Metastatic Lung Carcinoma in the Adrenal Gland (tissue), 1 donor: Measurements from ENCODE around the gene ZBED3.

DNA sequence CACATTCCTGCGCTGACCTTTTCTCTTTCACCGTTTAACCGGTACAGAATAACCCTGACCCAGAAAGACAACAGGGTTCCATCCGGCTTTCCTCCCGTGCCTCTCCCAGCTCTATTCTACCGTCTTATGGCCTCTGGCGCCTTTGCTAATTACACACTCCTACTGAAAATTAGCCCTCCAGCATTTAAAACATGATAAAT, 729 bp upstream of the FAM169A start:
- PRO-cap = no peak

DNA sequence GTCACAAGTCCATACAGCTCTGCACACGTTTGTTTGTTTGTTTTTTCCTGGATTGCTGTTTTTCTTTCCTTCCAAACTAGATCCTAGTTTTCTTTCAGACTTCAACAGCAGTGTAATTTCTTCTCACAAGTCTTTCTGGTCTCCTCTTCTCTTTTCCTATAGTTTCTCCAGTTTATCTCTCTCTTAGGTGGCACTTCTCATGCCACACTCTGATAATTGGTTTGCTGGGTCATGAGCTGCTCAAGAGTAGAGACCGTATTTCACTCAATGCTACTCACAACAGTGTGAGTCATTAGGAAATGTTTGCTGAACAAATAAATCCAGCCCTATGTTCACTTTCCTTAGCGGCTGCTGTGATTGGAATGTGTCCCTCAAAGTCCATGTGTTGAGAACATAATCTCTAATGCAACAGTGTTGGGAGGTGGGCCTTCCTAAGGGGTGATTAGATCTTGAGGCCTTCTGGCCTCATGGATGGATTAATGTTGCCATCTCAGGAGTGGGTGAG, 50.5 kb upstream of the FAM169A start:
- PRO-cap = no peak

- PRO-cap = no peak
Observed at GRCh38 chr5:74966614-74967250, 85.6 kb downstream of the GCNT4 start.

DNA sequence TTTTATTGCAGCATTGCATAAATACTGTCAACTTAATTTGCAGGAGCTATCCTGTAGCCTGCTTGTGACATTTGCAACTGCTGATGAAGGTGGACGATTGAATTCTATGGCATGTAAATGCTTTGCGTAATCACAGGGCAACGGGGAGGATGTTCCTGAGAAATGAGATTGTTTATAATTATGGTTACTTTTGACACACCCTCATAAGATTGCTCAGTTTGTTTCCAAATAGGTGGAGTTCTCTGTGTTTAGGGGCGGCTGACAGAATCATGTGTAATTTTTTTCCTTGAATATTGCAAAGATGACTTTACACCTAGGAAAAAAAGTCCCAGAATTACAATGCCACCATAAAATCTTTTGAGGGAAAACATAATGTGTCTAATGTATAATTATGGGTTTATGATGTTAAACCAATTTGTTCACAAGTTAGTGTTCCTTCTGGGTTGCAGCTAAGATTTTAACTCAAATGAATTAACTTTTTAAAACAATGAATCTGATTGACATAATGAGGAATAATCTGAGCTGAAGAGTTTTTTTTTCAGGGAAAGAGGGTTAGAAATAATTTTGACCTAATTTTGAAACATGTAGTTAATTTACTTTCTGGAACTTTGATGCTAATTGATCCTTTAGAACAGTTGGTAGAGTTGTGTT, 2.7 kb downstream of the HMGCR start:
- PRO-cap = no peak

- PRO-cap = no peak
Observed at GRCh38 chr5:75364773-75365994, 28.2 kb downstream of the HMGCR start.

- PRO-cap = no peak
Observed at GRCh38 chr5:75648680-75649223, 37.5 kb downstream of the ANKDD1B start.

- PRO-cap = no peak
Observed at GRCh38 chr5:75695967-75696270, 21.3 kb downstream of the POC5 start.

GRCh38 chr5:76325694-76326407, 77.2 kb upstream of the IQGAP2 start:
- PRO-cap = no peak

- PRO-cap = no peak
Observed at GRCh38 chr5:76337929-76338618, 65.0 kb upstream of the IQGAP2 start.

GRCh38 chr5:76341800-76342492, 61.1 kb upstream of the IQGAP2 start:
- PRO-cap = no peak

GRCh38 chr5:76388282-76388699, 14.8 kb upstream of the IQGAP2 start:
- PRO-cap = no peak

GRCh38 chr5:76565971-76566644, 57.1 kb downstream of the F2RL2 start:
- PRO-cap = no peak

- PRO-cap = no peak
Observed at GRCh38 chr5:76735412-76736011, 19.6 kb downstream of the F2R start.

DNA sequence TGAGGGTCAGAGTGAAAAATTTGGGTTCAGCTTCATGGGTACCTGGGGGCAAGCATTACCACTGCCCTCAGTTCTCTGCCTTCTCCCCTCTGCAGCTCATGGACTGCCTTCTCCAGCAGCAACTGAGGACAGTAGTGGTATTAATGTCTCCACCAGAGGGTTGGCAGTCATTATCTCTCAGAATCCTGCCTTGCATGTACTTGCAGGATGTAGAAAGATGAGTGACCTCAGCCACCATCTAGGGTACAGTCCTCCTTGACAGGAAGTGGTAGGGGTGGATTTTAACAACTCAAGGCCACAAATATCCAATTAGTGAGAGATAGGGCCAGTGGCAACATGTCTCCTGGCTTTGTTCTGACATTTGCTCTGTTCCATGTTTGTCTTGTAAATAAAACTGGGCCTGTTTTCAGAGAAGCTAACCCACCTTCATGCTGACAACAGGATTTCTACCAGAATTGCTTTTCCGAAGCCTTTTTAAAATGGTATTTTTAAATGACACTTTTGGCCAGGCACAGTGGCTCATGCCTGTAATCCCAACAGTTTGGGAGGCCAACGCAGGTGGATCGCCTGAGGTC, 47.3 kb downstream of the F2R start:
- PRO-cap = no peak

DNA sequence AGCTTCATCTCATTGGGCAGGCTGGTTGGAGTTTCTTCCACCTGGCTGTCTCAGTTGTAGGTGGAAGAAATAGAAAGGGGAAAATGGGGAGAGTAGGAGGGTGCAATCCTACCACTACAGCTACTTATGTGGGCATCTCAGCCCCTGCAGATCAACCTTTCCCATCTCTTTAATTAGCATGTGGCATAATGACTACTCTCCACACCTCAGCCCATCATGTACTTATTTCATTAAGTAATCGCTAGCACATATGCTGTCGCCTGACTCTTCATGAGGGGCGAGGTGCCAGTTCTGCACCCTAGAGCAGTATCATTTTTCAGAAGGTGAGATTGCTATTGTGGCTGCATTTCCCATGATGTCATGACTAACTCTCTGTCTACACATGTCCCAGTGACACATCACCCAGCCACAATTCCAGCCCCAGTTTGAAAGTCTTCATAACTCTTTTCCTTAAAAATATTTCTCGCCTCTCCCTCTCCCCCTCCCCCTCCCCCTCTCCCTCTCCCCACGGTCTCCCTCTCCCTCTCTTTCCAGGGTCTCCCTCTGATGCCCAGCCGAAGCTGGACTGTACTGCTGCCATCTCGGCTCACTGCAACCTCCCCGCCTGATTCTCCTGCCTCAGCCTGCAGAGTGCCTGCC, 7.6 kb upstream of the F2RL1 start:
- PRO-cap = no peak

- PRO-cap = bidirectional peak, plus-strand start at chr5:77087256, minus-strand start at chr5:77087203
Observed at GRCh38 chr5:77086827-77087711, at the start of gene ZBED3. Gene ZBED3, minus strand, starts transcription at chr5:77087285.

- PRO-cap = no peak
Observed at GRCh38 chr5:77167914-77168660, 42.4 kb upstream of the PDE8B start.

GRCh38 chr5:77590373-77590731, 48.2 kb downstream of the OTP start:
- PRO-cap = no peak

DNA sequence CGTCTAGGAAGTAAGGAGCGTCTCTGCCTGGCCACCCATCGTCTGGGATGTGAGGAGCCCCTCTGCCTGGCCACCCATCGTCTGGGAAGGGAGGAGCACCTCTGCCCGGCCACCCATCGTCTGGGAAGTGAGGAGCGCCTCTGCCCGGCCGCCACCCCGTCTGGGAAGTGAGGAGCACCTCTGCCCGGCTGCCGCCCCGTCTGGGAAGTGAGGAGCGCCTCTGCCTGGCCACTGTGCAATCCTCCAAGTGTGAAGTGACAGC, 15.4 kb downstream of the TBCA start:
- PRO-cap = no peak

GRCh38 chr5:77763527-77763846, 12.7 kb downstream of the TBCA start:
- PRO-cap = no peak